Parietal lobe (tissue), 2 donors: ENCODE measurements around a stretch of chr1.

DNA sequence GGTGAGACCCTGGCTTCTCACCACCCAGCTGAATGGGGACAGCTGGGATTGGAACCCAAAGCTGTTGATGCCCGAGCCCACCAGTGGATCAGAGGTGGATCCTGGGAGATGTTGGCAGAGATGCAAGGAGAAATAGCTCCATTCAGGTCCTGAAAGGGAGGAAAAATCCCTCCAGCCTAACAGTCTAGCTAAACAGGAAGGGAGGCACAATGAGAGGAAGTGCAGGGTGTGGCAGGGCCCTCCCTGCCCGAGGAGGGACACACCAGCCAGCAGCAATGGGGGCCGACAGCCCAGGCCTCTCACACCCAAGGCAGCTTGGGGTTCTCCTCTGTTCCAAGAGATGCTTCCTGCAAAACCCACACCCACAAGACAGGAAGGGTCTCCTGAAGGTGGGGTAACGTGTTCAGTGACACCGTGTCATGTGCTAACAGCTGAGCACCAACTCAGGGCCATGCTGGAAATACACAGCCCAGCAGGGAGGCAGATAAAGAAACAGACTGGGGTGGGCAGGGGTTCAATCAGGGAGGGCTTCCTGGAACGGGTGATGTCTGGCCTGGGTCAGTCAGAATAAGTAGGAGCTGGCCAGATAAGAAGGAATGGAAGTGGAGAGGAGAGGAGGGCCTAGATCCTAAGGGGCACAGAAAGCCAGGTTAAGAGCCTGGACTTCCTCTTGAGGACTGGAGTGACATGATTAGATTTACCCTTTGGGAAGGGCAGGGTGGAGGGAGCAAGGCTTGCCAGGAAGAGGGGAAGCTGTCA, 10.2 kb downstream of the ECE1 start:
- RAMPAGE, long total RNA, result no peak

GRCh38 chr1:21307697-21308092, 17.4 kb upstream of the ECE1 start:
- RAMPAGE, long total RNA, result no peak

GRCh38 chr1:21311166-21311464, 20.9 kb upstream of the ECE1 start:
- RAMPAGE, long total RNA, result no peak

DNA sequence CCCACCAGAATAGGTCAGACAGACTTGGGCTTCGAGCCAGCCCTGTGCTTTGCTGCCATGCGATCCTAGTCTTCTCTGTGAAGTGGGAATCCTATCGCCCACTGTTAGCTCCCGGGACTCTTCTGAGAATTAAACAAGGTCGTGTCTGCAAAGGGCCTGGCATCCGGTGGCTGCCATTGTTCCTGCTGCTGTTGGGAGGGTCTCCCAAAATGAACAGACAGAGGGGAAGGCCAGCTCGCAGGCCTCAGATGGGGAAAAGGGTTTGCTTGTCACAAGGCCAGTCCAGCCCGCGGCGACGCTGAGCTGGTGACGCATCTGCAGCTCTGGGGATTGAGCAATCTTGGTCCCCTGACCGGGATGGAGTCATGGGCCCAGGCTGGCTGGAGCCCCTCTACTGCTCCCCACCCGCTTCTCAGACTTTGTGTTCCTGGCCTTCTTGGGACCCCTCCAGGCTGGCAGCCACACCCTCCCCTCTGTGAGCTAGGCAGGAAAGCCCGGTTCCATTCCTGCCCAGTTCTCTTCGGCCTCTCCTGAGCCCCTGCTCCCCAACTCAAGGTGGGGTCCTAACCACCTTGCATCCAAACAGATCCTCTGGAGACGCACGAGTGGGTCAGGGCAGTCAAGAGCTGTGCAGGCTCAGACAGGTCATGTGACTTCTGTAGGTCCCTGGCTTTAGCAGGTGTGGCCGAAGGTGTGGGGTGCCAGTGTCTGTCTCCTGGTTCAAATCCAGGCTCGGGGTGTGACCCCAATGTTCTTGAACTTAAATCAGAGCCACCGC, 27.1 kb upstream of the ECE1 start:
- RAMPAGE, long total RNA, result no peak

GRCh38 chr1:21327872-21328247, 37.6 kb upstream of the ECE1 start:
- RAMPAGE, long total RNA, result no peak

DNA sequence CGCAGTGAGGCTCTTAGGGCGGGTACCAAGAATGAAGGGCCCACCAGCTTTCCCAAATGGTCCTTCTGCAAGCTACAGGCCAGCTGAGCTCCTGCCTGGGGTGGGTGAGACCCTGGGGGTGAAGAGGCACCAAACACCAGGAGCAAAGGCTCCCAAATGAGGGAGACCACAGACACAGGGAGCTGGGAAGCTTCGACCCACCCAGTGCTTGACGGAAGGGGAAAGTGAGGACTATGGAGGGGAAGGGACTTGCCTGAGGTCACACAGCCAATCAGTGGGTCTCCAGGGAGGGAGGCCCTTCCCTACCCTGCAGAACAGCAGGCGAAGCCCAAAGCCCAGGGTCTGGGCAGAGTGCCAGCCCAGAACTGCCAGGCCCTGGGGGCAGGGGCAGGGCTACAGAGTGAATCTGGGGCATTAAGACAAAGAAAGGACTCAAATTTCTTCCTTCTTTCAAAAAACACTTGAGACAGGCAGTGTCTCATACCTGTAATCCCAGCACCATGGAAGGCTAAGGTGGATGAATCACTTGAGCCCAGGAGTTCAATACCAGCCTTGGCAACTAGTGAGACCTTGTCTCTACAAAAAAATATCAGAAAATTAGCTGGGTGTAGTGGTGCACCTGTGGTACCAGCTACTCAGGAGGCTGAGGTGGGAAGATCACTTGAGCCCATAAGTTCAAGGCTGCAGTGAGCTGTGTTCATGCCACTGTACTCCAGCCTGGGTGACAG, 45.5 kb upstream of the ECE1 start:
- RAMPAGE, long total RNA, result no peak

GRCh38 chr1:21341243-21341899, 51.1 kb upstream of the ECE1 start:
- RAMPAGE, long total RNA, result no peak

- RAMPAGE, long total RNA, result no peak
Measured at GRCh38 chr1:21440735-21441158, 810 bp downstream of the NBPF3 start.

- RAMPAGE, long total RNA, result no peak
Measured at GRCh38 chr1:21541870-21542441, 32.7 kb downstream of the ALPL start.

DNA sequence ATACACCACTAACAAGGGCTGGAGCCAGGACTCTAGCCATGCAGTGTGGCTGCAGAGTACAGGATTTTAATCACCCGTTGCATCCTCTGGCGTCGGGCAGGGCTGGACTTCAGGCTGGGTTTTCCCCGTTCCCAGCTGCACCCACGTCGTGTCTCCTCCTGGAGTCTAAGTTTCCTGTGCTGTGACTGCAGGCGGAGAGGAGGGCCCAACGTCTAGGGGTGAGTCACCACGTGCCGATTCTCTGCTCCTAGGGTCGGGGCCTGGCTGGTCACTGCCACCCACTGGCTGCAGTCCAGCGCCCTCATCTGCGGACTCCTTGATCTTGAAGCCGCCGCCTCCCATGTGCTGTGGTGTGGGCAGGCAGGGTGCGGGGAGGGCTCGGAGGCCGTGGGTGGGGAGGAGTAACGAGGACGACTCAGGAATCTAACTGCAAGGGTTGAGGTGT, 77.7 kb downstream of the ALPL start:
- RAMPAGE, long total RNA, result no peak

DNA sequence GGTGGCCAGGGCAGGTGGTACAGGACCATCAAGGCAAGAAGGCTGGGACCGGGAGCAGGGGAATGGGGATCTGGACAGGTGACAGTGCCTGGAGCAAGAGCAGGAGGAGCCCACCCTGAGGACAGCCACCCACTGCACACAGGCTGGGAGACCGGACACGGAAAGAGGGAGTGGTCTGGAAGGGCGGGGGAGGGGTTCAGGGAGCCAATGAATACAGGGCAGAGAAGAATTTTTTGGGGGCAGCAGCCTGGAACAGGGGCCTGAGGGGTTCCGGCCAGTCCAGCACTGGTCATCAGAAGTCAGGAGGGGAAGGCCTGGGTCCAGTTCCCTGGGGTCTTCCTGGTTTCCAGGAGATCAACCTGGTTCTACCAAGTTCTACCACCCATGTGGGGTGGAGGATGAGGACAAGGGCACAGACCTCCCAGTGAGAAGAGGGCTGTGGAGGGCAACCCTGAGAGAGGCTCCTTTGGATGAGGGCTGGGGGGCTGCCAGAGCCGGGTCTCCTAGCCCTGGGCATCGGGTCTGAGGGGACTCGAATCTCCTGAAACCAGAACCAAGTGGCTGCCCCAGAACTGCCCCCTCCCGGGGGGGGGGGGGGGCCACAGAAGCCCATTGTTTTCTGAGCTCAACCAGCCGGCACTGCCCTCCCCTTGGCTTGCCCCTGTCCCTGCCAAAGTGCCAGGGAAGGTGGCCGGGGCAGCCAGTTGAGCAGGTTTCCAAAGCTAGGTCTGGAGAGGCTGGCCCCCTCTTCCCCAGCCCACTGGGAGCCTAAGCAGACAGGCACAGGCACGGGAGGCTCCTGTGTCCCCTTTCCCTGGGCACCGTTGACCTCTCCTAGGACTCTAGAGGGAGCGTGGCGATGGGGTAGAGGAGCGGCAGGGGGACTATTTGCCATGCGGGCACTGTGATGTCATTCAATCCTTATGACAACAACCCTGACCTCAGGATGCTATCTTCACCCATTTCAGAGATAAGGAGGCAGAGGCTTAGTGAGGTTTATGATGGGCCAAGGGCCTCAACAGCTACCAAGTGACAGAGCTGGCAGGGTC, 35.4 kb downstream of the RAP1GAP start:
- RAMPAGE, long total RNA, result no peak

DNA sequence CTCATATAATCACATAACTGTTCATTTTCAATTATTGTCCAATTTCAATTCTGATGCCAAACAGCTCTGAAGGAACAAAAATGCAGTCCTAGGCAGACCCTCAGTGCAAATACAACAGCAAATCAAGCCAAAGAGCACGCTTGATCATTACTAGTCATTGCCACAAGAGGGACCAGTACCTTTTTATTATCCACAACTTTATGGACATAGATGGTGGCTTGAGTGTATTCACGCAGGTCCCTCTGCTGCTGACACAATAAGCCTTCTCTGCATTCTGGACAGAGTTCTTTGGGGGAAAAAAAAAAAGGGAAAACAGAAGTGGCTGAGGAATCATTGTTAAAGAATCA, 34.1 kb upstream of the RAP1GAP start:
- RAMPAGE, long total RNA, result no peak

- RAMPAGE, long total RNA, result no peak
Measured at GRCh38 chr1:21748106-21748355, 34.9 kb downstream of the USP48 start.

- RAMPAGE, long total RNA, result no peak
Measured at GRCh38 chr1:21822261-21823410, 10.6 kb downstream of the LDLRAD2 start.

DNA sequence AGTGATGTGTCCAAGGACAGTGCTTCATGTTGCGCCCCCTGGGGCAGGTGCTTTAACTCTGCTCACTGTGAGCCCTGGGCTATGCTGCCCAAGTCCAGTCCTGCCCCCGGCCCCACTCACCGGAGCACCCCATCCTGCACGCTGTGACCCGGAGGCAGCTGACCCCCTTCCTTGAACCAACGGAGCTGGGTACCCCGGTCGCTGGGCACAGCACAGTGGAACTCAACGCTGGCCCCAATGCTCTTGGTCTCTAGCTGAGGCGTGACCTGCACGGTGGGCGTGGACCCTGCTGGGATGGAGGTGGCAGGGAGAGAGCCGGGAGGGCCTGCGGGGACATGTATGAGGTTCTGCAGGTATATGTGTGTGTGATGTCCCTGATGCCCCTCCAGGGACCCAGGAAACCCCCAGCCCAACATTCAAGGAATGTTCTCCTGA, 24.6 kb downstream of the LDLRAD2 start:
- RAMPAGE, long total RNA, result no peak

DNA sequence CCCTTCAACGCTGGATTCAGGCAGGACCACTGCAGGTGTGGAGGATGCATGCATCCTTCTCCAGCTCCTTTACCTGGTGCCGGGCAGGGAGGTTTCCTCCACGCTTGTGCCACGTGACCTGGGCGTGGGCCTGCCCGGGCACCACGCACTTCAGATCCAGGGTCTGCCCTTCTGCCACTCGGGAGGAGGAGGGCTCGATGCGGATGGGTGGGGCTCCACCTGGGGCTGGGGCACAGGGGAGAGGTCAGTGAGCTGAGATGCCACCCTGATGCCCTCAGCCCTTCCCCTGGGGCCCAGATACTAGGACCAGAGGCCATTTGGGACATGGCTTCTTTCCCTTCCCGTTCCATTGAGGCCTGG, 32.0 kb downstream of the LDLRAD2 start:
- RAMPAGE, long total RNA, result no peak

DNA sequence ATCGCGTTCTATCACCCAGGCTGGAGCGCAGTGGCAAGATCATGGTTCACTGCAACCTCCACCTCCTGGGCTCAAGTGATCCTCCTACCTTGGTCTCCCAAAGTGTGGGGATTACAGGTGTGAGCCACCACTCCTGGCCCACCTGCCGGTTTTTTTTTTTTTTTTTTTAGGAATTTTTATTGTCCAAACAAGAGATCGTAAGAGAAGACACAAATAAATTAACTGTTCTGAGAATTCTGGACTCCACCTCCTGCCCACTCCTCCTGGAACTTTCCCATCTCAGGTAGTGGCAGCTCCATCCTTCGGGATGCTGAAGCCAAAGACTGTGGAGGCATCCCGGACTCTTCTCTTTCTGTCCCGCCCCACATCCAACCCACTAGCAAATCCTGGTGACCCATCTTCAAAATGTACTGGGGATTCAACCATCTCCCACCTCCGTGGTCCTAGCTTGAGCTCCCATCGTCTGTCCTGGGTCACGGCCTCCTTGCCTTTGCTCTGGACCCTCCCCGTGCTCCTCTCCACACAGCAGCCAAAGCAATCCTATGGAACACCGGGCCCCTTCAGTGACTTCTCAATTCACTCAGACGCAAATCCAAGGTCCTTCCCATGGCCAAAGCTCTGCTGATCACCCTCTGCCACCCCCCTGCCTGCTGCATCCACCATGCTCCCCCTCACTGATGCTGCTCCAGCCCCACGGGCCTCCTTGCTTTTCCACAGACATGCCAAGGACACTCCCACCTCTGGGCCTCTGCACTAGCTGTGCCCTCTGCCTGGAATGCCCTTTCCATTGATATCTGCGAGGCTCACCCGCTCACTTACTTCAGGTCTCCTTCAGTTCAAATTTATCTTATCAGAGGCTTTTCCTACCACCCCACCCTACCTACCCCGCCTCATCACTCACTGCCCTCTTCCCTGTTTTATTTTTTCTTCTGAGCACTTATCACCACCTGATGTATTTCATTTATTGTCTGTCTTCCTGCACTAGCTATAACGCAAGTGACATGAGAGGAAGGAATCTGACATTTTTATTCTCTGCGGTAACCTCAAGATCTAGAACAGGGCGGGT, 7.3 kb downstream of the HSPG2 start:
- RAMPAGE, long total RNA, result no peak

DNA sequence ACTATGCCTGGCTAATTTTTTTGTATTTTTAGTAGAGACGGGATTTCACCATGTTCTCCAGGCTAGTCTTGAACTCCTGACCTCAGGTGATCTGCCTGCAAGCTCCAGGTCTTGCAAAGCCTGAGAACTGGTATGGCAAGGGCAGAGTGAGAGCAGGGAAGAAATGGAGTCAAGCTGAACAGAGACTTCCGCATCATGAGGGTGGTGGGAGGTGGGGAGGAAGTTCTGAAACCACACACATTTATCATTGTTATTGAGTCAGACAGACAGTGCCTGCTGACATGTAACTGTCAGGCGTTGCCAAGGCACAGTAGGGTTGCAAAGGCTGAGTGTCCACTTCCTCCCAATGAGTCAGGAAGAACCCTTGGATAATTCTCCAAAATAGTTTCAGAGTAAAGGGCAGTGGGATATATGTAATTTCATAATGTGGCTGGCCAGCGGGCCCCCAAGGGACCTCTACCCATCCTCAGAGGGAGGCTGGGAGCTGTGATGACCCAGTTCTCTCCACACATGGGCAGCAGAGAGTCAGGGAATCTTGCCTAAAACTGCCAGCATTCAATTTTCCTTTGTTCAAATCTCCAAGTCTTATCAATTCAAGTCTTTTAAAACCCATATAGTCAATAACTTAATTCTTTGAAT, 17.6 kb downstream of the CELA3A start:
- RAMPAGE, long total RNA, result no peak

GRCh38 chr1:22079496-22079859, 27.0 kb downstream of the CDC42 start:
- RAMPAGE, long total RNA, result no peak

GRCh38 chr1:22093073-22094113, 40.9 kb downstream of the CDC42 start:
- RAMPAGE, long total RNA, result no peak